Upper lobe of left lung (tissue), 5 donors: ENCODE results near the genes FGL2 and SEMA3E.

DNA sequence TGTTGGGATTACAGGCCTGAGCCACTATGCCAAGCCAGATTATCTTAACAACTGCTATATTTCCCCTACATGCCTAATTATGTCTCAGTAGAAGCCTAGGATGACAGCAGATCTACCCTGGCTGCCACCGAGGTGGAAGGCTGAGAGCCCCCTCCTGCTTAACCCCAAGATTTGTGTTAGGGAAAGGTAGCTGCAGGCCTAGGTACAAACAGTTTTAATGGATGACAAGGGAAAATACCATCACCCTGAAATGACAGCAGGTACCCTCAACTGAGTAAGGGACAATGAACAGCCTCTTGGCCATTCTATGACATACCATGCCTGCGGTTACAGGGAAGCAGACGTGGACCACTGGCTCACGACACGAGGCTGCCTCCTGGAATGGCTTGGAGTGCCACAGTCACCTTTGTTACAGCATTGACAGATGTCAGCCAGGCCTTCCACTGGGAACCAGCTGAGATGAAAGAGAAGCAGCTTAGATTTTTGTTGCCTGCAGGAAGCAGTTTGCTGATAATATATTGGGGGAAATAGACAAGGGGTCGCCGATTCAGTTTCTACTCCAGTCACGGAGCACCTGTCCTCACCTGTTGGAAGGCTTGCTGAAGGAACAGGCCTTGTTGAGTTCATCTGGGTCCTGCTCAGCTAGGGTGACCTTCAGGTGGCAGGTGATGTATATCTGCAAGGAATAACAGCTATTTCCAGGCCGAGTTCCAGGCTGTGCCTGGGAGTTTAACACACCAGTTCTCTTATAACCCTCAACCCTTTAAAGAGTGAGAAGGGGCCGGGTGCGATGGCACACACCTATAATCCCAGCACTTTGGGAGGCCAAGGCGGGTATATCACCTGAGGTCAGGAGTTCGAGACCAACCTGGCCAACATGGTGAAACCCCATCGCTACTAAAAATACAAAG, 15.7 kb downstream of the POMZP3 start:
- PRO-cap, 2 experiments: no peak in any of the 2 experiments
- RAMPAGE, long total RNA, 4 experiments: no peak in any of the 4 experiments

GRCh38 chr7:77009944-77010514, 22.1 kb downstream of the SPDYE17 start:
- PRO-cap, 2 experiments: no peak in any of the 2 experiments
- RAMPAGE, long total RNA, 4 experiments: no peak in any of the 4 experiments

- PRO-cap, 2 experiments: peak in 1 of 2 experiments; most common plus-strand start chr7:77199919 (in 1); most common minus-strand start chr7:77199848 (in 1)
- RAMPAGE, long total RNA, 4 experiments: start-site peak on the minus strand in 3 of 4 experiments, at chr7:77199646-77199821 at its widest, 20 to 610 reads per replicate
Observed at GRCh38 chr7:77198960-77200212, at the start of gene FGL2. Gene FGL2 (minus strand): TSS chr7:77199819.

GRCh38 chr7:77223384-77224099, 23.9 kb upstream of the FGL2 start:
- PRO-cap, 2 experiments: no peak in any of the 2 experiments
- RAMPAGE, long total RNA, 4 experiments: start-site peak on the plus strand in 1 of 4 experiments, at chr7:77223699-77223929 at its widest, 15 reads per replicate

- PRO-cap, 2 experiments: no peak in any of the 2 experiments
- RAMPAGE, long total RNA, 4 experiments: no peak in any of the 4 experiments
Observed at GRCh38 chr7:77225465-77226188, 26.0 kb upstream of the FGL2 start.

DNA sequence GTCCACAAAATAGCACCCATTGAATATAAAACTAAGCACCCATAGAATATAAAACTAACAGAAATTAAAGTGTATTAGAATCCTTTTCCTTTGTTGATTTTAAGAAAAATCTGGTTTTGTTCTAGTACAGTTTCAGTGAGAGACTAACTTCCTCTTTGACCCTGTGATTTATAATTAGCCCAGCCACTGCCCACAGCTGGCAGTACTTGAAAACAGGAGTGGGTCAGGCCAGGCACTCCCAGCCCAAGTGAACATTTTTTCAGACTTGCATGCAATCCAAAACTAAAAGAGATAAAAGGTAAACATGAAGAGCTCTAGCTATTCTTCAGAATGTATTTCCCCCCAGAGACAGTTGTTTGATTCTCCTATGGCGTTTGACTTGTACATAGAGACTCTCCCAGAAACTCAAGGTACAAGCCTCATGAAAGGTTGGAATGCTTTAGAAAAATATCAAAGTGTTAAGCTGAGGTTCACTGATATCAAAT, 70.1 kb upstream of the FGL2 start:
- PRO-cap, 2 experiments: no peak in any of the 2 experiments
- RAMPAGE, long total RNA, 4 experiments: no peak in any of the 4 experiments

GRCh38 chr7:77426017-77426378, 9.8 kb upstream of the GSAP start:
- PRO-cap, 2 experiments: no peak in any of the 2 experiments
- RAMPAGE, long total RNA, 4 experiments: no peak in any of the 4 experiments

DNA sequence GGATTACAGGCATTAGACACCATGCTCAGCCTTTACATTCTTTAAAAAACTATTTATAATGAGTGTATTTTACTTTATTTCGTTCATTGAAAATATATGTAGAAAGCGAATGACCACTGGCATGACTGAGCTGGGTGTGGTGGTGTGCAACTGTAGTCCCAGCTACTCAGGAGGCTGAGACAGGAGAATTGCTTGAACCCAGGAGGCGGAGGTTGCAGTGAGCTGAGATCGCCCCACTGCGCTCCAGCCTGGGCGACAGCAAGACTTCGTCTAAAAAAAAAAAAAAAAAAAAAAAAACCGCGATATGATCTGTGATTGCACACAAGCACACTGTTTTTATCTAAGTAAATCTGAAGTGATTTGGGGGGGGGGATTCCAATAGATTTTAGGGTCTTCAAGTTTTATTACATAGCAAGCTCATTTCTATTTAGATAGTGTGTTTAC, 34.8 kb upstream of the PTPN12 start:
- PRO-cap, 2 experiments: peak in 1 of 2 experiments; most common plus-strand start position 286 of the sequence (in 1)
- RAMPAGE, long total RNA, 4 experiments: no peak in any of the 4 experiments

DNA sequence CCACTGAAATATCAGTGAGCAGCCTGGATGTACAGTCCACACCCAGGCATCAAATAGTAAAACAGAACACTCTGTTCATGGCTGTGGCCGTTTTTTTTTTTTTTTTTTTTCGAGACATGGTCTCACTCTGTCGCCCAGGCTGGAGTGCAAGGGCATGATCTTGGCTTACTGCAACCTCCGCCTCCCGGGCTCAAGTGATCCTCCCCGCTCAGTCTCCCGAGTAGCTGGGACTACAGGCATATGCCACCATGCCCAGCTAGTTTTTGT, 400.0 kb upstream of the TMEM60 start:
- PRO-cap, 2 experiments: no peak in any of the 2 experiments
- RAMPAGE, long total RNA, 4 experiments: no peak in any of the 4 experiments

- PRO-cap, 2 experiments: no peak in any of the 2 experiments
- RAMPAGE, long total RNA, 4 experiments: no peak in any of the 4 experiments
Observed at GRCh38 chr7:78284975-78285461, 486.8 kb upstream of the TMEM60 start.

DNA sequence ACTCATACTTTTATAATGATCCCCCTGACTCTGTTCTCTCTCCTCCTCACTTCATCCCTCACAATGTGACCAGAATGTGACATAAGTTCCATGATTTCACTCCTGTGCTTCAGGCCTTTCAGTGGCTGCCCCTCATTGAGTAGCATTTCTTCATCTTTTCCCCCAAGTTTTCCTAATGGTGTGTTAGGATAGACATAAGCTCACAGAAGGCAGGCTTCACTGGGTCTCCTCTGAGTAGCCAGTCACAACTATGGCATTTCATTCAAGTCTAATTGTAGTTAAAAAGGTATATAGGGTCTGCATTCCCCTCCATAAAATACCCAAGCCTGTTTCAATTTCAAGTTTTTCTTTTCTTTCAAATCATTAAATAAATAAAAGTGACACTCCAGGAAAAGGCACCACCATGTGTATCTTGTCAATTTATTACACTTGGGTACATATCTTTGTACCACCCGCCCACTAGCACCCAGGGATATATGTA, 509.2 kb downstream of the MAGI2 start:
- PRO-cap, 2 experiments: no peak in any of the 2 experiments
- RAMPAGE, long total RNA, 4 experiments: start-site peak on the minus strand in 1 of 4 experiments, centred at position 377 of the sequence, 7 reads per replicate

DNA sequence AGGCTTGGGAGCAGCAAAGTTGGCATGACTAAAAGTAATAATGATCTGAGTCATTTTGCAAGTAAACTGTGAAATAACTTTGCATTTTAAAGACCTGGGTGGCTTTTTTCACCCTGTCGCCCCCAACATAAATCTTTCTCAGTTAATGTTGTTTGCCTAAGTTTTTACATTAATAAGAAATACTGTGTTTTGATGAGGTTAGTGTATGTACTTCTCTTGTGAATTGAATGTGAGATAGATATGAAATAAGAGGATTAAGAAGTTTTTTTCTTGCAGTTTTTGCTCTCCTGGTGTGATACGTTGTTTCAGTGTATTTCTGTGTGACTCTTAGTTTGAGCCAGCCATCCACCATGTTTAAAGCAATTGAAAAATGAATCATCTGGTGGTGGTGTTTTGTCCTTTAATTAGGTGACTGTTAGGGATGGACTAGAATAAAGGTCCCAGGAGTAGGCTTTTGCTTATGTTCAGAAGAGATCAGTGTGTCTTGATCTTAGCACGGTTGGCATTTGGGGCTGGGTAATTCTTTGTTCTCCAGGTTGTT, 1.9 kb downstream of the GNAI1 start:
- PRO-cap, 2 experiments: no peak in any of the 2 experiments
- RAMPAGE, long total RNA, 4 experiments: no peak in any of the 4 experiments

DNA sequence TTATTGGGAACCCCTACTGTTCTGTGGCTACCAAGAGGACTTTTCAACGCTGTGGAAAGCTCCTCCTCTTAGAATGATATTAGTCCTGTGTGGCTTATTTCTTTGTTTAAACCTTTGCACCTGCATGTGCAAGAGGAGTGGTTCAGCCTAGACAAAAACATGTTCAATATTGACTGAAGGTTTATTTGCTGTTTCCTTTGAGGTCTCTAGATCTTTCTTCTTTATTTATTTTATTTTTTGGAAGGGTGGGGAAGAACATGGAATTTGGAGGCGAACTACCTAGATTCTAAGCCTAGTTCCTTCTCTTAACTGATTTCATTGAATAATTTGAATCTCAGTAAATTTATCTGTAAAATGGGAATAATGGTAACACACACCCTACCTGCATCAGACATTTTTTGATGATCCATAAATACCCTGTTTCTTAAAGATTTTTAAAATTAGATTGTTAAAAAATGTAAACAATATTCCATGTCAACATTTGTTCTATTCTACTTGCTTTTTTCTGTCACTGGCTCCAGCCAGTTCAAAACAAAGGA, 118.0 kb downstream of the GNAT3 start:
- PRO-cap, 2 experiments: no peak in any of the 2 experiments
- RAMPAGE, long total RNA, 4 experiments: no peak in any of the 4 experiments

DNA sequence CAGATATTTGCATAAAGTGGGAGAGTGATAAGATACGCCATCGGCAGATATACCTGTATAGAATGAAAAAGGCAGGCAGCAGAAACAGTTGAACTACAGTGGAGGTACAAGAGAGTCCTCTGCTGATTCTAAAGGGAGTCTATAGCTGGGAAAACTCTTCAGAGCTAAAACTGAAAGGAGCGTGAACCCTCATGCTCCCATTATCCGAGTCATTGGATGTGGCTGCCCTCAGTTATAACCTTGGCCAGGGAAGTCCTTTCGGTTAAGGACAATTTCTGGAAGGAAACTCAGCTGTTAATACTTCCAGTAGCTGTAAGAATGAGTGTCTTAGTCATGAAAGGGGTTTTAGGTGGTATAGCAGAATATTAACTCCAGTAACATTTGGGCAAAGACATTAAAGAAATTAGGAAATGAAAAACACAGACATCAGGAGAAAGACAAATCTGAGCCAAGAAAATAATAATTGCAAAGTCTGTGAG, 14.6 kb upstream of the GNAT3 start:
- PRO-cap, 2 experiments: no peak in any of the 2 experiments
- RAMPAGE, long total RNA, 4 experiments: no peak in any of the 4 experiments

- PRO-cap, 2 experiments: no peak in any of the 2 experiments
- RAMPAGE, long total RNA, 4 experiments: no peak in any of the 4 experiments
Observed at GRCh38 chr7:80795432-80795782, 123.4 kb downstream of the SEMA3C start.

DNA sequence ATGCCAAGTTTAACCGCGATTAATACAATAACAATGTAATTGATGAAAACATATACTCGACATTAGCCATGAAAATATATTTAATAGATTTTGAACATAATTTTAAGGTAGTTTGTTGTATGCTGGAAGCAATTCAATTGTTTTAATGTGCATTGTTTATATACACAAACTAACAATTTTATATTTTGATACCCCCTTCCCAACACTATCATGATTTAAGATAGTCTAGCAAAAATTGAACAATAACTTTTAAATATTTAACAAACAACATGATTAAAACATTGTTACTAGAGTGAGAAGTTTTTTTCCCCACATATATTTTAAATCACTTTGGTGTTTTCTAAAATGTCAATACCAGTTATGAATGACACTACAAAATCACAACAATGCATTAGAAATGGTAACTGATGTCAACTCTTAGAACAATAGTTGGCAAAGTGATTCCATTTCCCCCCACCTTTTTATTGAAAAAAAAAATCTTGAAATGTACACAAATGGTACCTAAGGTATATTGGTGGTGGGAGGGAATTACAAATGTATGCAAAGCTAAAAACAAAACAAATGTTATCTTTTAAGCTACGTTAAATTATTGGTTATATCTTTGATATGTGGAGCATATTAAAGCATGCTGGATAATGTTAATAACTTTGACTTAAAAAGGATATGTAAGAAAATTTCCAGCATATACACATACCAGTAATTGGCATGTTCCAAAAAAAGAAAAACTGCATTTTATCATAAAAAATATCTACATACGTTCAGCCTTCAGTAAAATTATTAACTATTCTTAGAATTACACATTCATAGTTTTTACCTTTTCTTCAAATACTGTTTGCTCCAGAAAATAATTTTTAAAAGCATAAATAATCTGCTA, 178.4 kb upstream of the HGF start:
- PRO-cap, 2 experiments: no peak in any of the 2 experiments
- RAMPAGE, long total RNA, 4 experiments: no peak in any of the 4 experiments

GRCh38 chr7:82263951-82264204, 179.7 kb downstream of the CACNA2D1 start:
- PRO-cap, 2 experiments: no peak in any of the 2 experiments
- RAMPAGE, long total RNA, 4 experiments: no peak in any of the 4 experiments

- PRO-cap, 2 experiments: no peak in any of the 2 experiments
- RAMPAGE, long total RNA, 4 experiments: no peak in any of the 4 experiments
Observed at GRCh38 chr7:82410370-82411042, 33.1 kb downstream of the CACNA2D1 start.

GRCh38 chr7:83459791-83460972, 188.8 kb downstream of the SEMA3E start:
- PRO-cap, 2 experiments: no peak in any of the 2 experiments
- RAMPAGE, long total RNA, 4 experiments: no peak in any of the 4 experiments

DNA sequence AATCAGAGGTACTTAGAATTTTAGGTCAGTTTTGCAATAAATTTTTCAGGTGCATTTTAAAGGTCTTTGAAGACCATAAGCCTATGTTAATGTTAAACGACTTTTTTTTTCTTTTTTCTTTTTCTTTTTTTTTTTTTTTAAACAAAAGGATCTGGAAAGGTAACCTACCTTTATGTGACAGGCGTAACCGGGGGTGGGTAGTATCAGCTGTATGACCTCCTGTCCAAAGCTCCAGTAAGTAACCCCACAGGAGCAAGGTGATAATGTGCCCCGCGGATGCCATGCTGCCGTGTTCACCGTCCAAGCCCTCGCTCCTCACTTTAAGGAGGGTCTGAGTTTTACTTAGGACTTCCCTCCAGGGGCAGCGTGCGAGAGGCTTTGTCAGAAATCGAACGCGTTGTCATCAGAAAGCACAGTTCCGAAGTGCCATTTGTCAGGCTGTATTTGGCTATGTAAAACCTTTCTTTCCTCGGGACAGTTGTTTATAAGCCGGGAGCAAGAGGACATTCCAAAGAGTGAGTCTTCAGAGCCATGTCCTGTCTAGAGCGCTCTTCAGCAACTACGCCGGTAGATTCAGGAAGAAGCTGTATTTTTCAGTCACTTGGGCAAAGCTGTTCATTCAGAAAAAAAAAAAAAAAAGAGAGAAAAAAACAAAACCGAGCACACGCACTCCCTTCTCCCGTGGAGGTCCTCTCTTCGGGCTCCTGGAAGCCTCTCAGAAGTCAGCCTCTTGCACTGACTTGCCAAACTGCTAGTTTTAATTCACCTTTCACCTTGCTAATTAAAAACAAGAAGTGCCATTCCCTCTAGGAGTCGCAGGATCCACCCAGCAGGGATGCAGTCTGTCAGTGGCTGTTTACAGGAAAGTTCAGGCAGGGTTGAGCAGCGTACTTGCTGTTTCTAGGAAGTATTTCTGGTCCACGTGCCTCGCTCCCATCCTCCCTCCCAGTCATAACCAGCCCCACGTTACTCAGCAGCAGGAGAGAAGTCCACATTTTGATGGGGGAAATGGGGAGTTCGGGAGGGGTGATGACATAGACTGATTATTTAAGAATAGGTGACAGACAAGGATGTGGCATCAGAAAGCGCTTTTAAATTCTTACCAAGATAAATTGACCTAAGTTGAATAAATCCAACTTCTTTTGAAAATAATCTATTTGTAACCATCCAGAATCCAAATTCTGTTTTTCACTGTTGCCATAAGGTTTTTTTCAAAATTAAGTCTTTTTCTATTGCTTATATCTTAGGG, at the start of gene SEMA3E:
Gene SEMA3E (minus strand): TSS at position 880 of the 1,249 bp plus-strand sequence.
- PRO-cap, 2 experiments: peak in 1 of 2 experiments; most common minus-strand start position 566 of the sequence (in 1)
- RAMPAGE, long total RNA, 4 experiments: start-site peak on the minus strand in 3 of 4 experiments, centred at positions 567 to 854 of the sequence, 13 to 107 reads per replicate